Measurements from ENCODE around the genes MAFG, DUS1L, SECTM1, OGFOD3 and NARF.

DNA sequence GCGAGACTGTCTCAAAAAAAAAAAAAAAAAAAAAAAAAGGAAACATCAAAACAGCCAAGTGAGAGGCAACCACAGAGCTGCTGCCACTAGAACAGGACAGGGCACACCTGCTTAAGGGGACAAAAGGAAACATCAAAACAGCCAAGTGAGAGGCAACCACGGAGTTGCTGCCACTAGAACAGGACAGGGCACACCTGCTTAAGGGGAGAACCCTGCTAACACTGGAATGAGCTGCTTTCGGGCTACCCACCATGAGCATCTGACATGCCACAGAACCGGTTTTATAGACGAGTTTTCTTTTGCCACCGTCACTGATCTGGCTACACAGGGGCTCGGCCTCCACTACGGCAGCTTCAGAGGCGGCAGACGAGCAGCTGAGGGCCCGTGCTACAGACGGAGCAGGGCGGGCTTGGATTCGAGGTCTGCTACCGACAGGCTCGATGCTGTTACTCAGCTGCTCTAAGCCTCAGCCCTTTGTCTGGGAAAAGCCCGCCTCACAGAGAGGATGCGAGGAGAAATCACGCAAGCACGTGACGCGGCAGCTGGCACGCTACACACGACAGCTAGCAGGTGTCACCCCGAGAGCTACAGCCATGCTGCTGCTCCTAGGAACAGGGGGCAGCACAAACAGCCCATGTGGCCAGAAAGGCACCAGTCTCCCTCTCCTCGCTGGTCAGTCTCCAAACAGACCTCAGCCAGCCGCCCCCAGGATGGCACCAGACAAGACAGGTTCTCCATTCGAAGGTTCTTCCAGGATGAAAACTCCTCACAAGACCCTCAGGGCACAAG lies 1.9 kb downstream of the P4HB start:
- PRO-cap: no peak

- PRO-cap: unidirectional peak, minus-strand start at chr17:81927525; unidirectional peak, minus-strand start at chr17:81927735
Observed at GRCh38 chr17:81927481-81928215, at the start of gene MAFG. MAFG (minus strand) TSS chr17:81927735.

- PRO-cap: no peak
Observed at GRCh38 chr17:81941724-81942416, 4.8 kb upstream of the PYCR1 start.

DNA sequence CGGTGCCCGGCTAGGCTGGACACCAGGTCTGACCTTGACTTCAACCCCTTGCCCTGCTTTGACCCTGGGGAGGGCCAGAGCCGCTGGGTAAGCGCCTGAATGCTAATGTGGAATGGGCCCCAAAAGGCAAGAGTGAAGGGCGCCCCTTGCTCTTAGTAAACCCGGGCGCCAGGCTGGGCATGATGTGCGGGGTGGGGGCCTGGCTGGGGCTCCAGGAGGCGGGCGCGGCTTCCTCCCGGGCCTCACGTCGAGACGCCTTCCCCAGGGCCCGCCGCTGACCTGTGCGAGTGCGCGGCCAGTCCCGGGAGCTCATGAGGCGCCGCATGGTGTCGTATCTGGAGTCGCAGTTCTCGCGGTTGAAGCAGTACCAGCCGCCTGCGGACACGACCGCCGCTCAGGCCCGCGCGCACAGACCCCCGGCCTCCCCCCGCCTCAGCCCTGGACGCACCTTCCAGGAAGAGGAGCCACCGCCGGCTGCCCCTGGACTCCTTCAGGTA lies 1.7 kb downstream of the NOTUM start:
- PRO-cap: no peak

DNA sequence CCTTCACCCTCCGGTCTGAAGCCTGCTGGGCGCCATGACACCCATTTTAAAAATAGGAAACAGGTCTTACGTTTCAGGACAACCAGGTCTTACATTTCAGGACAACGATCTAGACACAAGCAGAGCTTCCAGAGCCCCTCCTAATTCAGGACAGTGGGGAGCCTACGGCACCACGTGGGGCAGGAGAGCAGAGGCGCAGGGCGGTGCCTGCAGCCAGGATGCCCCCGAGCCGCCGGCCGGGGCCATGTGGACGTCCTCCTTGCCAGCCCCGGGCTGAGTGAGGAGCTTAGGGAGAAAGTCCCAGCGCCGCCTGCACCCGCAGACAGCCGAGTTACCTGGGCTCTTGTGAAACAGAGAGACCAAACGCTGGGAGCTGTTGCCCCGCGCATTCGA lies 1.5 kb upstream of the NOTUM start:
- PRO-cap: no peak

DNA sequence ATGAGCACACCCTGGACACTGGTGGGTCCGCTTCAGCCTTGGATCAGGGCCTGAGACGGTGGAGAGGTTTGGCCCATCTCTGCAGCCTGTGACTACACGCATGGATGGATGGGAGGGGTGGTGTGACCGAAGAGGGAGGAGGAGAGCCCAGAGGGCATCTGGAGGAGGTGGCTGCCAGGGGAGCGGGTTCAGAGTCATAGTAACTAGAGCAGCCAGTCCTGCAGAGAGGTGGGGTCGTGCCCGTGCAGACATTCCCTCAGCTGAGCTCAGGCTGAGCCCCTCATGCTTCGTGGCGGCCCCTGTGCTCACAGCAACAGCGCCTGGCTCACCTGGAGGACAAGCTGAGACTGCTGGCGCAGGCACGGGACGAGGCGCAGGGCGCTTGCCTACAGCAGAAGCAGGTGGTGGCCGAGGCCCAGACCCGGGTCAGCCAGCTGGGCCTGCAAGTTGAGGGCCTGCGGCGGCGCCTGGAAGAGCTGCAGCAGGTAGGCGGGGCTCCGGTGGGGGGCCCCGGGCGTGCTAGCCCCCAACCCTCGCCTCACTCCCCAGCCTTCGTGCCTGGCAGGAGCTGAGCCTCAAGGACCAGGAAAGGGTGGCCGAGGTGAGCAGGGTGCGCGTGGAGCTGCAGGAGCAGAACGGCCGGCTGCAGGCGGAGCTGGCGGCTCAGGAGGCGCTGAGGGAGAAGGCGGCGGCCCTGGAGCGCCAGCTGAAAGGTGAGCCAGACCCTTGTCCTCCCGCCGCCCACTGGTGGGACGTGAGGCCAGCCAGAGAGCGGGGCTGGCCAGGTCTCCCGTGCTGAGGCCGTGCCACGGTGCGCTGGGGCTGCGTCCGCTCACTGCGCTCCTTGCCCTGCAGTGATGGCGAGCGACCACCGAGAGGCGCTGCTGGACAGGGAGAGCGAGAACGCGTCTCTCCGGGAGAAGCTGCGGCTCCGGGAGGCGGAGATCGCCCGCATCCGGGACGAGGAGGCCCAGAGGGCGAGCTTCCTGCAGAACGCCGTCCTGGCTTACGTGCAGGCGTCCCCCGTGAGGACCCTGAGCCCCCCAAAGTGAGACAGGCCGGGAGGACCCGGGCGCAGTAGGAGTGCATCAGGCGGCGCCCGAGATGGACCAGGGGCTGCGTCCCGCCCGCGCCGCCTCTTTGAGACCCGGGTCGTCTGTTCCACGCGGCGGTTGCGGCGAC lies 1.3 kb upstream of the RAC3 start:
- PRO-cap: no peak

- PRO-cap: no peak
Observed at GRCh38 chr17:82055255-82056467, 4.0 kb downstream of the GPS1 start.

DNA sequence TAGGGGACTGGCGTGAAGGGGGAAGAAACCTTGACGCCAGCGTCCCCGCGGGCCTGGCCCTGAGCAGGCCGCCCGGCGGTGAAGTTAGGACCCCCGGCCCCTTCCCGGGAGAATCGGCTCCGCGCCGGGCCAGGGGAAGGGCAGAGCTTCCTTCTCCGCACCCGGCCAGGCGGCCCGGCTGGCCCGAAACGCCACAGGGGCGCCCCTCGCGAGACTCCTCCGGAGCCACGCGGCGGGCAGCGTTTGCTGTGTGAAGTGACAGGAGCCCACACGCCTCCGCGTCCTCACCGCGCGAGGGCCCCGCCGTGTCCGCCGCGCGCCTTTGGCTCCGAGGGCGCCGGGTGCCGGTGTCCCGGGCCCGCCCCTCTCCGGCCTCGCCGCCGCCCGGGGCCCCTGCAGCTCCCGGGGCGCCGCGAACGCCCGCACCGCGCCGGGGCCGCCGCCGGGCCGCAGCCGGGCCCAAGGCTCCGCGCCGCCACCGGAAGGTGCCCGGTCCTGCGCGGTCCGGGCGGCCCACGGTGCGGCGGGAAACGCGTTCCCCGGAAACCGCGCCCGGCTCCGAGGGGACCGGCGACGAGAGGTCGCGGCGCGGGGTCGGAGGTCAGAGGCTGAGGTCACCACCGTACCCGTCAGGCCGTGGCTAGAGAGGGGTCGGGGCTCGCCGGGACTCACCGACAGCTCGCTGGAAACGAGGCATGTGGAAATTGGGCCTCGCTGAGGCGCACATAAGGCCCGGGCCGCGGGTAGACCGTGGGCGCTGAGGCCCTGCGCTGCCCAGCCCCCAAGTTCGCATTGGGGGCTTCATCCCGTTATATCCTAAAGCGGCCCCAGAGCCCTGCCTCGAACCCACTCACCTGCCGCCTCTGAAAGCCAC lies at the start of gene DUS1L:
DUS1L (minus strand) TSS at position 480 of the 874 bp plus-strand sequence.
- PRO-cap: bidirectional peak, plus-strand start at position 545 of the sequence, minus-strand start at position 480 of the sequence

- PRO-cap: no peak
Observed at GRCh38 chr17:82094761-82095532, 3.1 kb downstream of the FASN start.

- PRO-cap: no peak
Observed at GRCh38 chr17:82096032-82096857, 1.8 kb downstream of the FASN start.

DNA sequence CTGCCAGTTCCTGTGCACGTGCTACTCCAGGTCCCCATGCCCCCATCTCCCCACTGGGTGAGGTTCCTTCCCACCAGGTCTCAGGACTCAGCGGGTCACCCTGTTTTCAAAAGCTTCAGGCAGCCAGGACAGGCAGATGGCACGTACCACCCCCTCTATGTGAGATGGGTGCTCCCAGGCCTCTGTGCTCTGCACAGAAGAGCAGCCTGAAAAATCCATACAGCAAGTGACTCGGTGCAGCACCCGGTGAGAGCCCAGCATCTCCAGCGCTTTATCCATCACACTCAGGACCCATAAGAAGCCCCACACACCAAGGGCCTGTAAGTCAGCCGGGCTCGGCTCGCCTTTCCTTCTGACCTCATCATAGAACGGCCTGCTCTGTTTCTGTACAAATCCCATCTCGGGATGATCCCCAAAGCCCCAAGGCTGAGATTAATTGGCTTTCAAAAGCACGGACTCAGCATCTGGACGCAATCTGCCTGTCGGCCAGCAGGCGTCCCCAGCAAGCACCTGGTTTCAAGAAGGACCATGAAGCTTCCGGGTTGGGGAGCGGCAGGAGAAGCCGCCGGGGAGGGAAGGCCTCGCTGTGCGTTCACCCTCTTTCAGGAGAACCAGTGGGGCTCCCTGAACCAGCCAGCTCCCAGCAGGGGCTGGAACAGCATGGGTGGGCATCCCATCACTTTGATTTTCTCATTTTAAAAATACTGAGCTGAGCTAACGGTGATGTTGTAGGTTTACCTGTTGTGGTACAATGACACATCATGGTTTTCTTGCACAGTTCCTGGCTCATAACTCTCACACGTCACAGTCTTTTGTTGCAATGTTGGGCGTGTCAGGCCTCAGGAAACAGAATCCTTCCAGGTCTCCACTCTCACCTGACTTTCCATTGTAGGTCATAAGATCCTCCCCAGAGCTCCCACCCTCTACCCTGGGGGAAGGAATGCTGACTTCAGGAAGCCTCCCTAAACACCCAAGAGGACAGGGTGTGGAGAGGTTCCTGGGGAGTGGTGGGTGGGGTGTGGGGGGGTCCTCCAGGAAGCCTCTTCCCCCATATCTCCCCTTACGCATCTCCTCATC lies 6.8 kb downstream of the CCDC57 start:
- PRO-cap: unidirectional peak, plus-strand start at position 545 of the sequence

- PRO-cap: no peak
Observed at GRCh38 chr17:82242703-82243381, 14.0 kb downstream of the SLC16A3 start.

DNA sequence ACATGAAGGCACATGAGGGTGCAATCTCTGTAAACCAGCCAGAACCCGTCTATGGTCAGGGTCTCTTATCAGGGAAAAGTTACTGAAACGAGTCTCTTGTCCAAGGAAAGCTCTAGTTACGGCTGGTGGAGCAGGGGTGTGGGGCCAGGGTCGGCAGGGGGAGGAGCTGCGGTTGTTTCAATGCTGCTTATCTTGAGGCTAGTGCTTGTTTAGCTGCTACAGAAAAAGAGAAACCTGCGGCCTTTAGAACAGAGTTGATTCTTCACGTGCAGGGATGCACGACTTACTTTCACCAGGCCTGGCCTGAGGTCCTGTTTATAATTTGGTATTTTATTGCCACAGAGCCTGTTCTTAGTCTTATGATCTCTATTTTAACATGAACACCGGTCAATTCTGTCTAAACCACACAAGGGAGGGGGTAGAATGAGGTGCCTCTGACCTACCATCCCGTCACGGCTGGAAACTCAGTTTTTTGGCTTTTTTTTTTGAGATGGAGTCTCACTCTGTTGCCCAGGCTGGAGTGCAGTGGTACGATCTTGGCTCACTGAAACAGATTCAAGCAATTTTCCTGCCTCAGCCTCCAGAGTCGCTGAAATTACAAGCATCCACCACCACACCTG lies 16.8 kb upstream of the CSNK1D start:
- PRO-cap: no peak

DNA sequence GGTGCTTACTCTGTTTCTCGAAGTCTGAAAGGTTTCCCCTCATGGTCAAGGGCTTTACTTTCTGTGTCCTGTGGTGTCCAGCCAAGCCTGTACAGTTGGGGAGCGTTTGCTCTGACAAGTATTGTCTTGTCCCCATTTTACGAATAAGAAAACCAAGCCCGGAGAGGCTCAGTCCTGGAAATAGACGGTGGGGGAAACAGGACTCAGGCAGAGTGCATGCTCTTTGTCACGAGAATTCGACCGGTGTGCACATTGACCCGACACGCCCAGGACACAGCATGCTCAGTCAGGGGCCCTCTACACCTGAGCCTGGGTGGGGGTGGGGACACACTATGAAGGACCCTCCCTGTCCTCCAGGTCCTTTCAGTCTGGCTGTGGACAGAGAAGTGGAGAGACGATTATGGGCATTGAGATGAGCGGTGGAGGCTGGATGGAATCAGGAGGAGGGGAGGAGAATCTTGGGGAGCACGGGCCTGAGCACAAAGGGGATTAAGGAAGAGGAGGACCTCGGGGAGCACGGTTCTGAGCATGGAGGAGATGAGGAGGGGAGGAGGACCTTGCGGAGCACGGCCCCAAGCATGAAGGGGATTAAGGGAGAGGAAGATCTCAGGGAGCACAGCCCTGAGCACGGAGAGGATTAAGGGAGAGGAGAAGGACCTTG lies 7.4 kb downstream of the CD7 start:
- PRO-cap: no peak

DNA sequence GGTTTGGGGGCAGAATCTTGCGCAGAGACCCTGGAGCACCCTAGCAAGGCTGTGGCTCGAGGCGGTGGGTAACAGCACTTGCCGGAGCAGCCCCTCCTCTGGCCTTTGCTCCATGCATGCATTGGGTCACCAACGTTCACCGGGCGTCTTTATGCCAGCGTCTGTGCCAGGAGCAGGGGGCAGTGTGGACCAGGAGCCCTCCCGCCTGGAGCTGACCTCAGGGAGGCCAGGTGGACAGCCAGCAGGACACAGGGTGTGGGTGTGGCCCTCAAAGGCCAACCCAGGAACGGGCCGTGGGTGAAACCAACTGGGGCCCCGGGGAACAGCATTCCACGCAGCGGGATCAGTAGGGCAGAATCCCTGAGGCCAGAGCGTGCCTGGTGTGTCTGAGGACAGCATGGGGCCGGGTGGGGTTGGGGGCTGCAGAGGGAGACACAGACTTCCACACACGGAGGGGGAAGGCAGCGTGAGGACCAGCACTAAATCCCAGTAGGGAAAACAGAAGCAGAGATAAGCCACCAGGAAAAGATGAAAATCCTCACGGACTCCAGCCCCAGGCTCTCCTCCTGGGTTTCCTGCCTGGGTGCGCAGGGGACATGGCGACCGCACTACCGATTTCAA lies 2.8 kb upstream of the CD7 start:
- PRO-cap: no peak

DNA sequence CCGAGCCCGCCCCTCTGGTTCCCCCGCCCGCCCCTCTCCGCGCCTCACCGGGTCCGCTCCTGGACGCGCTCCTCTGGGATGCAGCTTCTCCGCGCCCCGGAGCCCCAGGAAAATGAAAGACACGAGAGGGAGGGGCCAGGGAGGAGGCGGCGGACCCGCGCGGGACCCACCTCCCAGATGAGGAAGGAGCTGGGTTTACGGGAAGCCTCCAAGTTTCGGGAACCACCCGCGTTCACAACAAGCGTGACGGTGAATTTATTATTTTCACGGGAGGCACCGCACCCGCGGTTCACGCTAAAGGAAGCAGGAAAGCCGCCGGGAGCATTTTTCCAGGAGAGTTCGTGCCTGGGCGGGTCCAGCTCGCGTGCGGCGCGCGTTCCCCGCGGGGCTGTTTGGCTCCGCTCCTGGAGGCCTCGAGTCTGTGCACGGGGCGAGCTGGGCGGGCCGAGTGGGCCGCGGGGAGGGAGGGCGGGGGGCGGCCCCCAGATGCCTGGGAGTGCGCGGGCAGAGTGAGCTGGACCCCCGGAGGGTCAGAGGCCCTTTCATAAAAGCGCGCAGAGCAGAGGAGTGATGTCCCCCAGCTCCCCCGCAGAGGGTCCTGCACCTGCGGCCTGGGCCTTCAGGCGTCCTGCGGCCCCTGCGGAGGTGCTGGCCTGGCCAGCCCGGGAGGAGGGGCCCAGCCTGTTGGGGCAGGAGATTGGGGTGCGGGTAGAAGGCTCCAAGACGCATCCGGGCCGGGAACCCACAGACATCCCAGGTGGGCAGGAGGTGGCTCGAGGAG lies at the start of gene SECTM1:
SECTM1 (minus strand) TSS at position 115 of the 781 bp plus-strand sequence.
- PRO-cap: bidirectional peak, plus-strand start at position 180 of the sequence, minus-strand start at position 114 of the sequence

DNA sequence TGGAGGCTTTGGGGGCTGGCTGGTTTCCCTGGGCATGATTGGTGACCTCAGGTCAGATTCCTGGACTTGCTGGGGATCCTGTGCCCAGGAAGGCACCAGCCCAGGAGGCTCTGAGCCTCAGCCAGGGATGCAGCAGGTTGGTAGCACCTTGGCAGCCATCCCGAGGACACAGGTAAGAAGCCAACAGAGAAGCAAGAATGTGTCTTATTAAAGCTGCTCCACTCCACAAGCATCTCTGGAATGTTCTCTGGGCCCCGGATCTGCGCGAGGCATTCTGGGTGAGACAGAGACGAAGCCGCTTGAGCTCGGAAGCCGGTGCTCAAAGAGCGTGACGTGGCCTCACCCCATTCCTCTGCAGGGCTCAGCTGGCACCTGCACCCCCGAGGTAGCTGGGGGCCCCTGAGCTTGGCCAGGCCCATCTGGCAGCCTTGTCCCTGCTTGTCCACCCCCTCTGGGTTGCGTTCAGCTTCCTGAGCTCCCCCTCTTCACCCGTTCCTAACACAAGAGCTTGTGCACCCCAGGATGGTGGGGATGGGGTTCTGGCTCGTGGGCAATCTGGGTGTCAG lies 3.0 kb upstream of the TEX19 start:
- PRO-cap: no peak

- PRO-cap: unidirectional peak, plus-strand start at chr17:82418347; bidirectional peak, plus-strand start at chr17:82418721, minus-strand start at chr17:82418586
Observed at GRCh38 chr17:82417836-82419217, at the start of gene OGFOD3. OGFOD3 (minus strand) TSS chr17:82418586.

DNA sequence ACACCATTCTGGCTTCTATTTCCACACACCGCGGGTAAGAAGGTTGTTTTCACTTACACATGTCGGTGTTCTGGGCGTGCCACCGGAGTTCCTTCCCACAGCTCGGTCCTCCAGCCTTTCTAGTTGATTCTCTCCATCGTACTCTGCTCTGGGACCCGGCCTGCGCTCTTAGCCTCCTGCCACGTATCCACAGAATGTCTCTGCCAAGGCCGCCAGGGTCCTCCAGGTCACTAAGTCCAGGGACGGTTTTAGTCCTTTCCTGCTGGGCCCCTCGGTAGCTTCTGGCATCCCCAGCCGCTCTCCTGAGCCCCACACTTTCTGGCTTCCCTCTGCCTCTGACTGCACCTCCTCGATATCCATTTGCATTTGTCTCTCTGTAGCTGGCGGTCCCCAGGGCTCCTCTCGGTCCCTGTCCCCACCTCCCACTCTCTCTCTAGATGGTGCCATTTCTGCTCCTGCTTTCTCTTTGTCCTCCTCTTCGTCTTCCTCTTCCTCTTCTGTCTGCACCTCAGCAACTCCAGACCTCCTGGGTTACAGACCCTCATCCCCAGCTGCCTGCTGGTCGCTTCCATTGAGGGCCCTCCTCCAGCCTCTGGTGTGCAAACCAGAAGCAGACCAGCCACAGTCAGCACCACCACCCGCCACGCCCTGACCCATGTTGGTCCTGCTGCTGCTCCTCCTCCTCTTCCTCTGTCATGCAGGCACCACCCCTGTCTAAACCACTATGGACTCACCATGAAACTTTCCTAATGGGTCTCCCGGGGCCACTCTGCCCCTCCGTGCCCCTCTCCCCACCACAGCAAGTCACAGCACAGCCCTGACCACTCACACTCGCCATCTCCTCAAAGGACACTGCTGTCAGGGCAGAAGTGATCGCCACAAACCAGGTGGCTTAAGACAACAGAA lies 11.2 kb upstream of the OGFOD3 start:
- PRO-cap: no peak

DNA sequence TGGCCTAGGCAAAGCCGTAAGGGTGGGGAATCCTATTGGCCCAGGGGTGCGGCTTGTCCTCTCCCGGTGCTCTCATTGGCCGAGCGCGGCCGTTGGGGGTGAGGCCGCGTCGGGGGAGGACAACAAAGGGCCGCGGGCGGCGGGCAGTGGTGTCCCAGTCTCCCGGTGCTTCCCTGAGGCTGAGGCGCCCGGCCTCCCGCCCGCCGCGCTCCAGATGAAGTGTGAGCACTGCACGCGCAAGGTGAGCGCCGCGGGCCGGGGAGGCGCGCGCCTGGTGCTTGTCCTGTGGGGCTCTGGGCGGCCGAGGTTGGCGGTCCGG lies at the start of gene NARF:
NARF (plus strand) TSS at position 152 of the 319 bp plus-strand sequence.
- PRO-cap: bidirectional peak, plus-strand start at position 125 of the sequence, minus-strand start outside the sequence